Cardiac ventricle fibroblast (primary cell): Measurements from ENCODE around the genes TAOK3, PLA2G1B and MSI1.

- RAMPAGE, long total RNA, result no peak
Measured at GRCh38 chr12:118346904-118348056, 25.4 kb downstream of the TAOK3 start.

DNA sequence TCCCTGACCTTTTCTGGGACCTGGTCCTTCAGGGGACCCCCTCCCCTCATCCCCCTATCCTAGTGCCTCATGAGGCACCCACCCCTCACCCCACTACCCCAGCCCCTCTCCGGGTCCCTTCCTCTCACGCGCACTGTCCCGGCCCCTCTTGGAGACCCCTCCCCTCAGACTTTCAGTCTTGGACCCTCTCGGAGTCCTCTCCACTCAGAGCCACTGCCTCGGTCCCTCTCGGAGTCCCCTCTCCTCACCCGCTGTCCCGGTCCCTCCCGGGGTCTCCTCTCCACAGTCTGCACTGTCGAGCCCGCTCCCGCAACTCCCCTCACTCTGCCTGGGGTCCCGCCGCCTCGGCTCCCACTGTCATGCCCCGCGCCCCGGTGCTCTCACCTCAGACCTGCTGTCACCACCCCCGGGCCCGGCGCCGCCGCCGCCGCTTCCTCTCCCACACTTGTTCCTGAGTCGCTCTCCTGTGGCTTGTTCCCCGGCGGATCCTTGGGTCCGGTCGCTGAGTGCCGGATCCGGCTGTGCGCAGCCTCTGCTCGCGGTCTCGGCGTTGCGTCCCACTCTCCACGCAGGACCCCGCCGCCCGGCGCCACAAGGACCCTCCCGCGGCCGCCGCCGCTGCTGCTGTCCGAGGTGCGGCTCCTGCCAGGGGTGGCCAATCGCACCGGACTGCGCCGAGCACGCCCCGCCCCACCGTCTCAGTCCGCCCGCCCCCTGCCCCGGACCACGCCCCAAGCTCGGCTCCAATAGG is at the start of gene TAOK3:
Gene TAOK3 (minus strand): TSS at position 644 of the 751 bp plus-strand sequence.
- RAMPAGE, long total RNA, result start-site peak on the minus strand centred at position 646 of the sequence, 41 bp wide, 31 and 25 reads in 2 replicates

- RAMPAGE, long total RNA, result no peak
Measured at GRCh38 chr12:118385828-118386515, 9.6 kb downstream of the SUDS3 start.

DNA sequence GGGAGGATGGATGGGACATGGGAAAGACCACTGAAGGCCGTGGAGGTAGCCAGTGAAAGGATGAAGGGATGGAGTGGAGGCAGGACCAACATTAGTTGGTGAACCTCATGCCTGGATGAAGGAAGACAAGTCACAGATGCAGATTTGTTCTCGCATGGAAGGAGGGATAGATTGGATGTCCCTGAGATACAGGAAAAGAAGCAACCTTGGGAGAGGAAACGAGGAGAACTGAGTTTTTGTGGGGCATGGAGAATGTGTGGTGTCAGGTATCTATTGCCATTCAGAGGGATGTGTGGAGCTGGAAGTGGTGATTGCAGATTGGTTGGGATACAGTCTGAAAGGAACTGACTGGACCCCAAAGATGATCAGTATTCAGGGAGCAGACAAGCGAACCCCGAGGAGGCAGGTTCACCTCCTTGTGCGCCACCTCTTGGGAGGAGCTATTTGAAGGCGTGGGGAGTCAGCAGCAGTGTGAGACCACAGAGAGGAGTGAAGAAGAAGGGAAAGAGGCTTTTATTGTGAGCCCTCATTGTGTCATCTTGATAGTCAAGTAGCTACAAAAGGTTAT is 23.3 kb downstream of the SUDS3 start:
- RAMPAGE, long total RNA, result no peak

DNA sequence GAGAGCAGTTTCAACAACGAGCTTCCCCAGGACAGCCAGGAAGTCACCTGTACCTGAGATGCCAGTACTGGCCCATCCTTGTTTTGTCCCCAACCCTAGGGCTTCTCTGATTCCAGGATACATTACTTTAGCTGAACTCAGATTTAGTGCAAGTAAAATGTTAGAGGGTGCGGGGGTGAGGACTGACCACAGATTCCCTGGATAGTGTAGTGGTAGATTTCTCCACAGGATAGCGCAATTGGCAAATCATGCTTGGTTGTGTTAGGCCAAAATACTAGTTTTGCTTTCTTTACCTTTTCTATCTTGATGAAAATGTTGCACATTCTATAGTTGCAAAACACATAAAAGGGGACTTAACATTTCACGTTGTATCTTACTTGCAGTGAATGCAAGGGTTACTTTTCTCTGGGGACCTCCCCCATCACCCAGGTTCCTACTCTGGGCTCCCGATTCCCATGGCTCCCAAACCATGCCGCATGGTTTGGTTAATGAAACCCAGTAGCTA is 15.1 kb downstream of the HSPB8 start:
- RAMPAGE, long total RNA, result no peak

DNA sequence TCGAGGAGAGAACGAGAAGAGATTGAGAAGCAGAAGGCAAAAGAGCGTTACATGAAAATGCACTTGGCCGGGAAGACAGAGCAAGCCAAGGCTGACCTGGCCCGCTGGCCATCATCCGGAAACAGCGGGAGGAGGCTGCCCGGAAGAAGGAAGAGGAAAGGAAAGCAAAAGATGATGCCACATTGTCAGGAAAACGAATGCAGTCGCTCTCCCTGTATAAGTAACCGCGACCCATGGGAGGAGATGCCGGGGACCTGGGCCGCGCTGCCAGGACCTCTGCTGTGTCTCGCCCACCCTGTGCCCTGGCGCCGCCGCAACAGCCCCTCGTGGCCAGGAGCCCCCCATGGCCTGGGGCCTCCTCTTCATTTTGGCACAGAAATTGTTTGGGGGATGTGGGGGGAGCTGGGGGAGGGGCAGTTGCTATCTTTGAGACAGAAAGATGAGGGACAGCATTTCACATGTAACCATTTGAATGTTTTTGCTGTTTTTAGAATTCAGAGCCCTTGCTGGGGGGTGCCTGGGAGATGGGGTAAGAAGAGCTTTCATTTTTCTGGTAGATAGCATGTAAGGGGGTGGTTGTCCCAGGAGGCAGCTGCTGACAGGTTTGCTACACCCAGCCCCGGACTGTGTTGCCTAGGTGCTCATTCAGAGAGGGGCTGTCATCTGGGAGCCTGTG is 16.6 kb downstream of the HSPB8 start:
- RAMPAGE, long total RNA, result no peak

- RAMPAGE, long total RNA, result no peak
Measured at GRCh38 chr12:119365534-119366111, 31.1 kb downstream of the CCDC60 start.

DNA sequence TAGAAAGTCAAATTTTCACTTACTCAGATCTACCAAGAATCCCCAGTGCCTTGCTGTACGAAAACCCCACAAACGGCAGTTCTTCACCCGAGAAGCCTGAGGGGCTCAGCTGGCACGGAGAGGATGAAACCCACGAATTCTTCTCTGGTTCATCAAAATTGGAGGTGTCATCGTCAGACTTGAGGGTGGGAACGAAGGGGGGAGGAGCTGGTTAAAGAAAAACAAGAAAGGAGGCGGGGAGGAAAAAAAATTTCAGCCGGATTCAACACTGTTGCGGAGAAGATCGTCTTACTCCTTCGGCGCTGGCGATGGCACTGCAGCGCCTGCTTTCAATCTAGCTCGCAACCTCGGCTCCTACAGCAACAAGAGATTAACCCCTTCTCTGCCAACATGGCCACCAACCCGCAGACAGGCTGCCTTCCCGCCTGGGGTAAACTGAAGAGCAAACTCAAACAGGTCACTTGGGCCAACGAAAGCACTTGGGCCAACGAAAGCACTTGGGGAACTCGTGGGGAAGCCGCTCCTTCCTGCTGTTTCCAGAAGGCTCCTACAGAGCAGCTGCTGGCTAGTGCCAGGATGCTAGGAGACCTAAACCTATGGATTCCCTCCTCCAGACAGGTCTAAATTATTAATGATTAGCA is 73.8 kb downstream of the CIT start:
- RAMPAGE, long total RNA, result no peak

DNA sequence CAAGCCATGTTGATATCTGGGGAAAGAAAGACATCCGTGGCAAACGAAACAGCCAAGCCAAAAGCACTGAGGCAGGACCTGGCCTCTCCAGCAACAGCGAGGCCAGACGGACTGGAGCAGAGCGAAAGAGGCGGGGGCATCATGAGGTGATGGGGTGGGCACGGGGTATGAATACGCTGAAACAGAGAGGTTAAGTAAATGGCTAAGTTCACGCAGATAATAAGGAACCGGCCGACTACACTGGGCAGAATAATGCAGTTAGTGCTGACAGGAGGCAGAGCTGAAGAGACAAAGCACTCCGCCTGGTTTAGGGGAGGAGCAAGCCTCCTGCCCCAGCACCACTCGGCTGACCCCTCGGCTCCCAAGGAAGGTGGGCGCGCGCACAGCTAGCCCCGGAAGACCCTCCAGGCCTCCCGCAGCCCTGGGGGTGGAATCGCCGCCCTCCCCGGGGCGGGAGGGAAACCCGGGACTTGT is 382 bp downstream of the CIT start:
- RAMPAGE, long total RNA, result no peak

GRCh38 chr12:120006659-120007260 is 17.7 kb downstream of the BICDL1 start:
- RAMPAGE, long total RNA, result no peak

DNA sequence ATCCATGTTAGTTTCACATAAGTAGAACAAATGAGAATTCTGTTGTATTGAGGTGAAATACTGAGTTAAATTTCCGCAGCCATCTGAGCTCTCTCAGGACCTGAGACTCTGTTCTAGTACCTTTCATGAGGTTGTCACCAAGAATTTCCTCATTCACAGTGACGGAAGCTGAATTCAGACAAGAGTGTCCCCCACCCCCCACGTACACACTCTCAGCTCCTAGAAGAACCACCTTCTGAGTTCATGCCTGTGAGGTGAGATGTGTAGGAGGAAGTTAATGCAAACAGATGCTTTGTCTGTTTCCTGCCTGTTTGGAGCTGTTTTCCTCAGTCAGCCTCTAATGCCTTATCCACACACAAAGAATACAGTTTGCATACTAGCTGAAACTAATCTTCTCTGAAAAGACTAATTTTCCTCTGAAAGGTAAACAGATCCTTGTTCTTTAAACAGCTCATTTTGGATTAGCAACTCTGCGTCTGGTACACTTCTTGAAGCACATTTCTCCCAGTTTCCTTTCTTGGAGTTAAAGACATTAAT is 18.3 kb downstream of the BICDL1 start:
- RAMPAGE, long total RNA, result no peak

- RAMPAGE, long total RNA, result no peak
Measured at GRCh38 chr12:120193451-120193688, 1.1 kb downstream of the GCN1 start.

DNA sequence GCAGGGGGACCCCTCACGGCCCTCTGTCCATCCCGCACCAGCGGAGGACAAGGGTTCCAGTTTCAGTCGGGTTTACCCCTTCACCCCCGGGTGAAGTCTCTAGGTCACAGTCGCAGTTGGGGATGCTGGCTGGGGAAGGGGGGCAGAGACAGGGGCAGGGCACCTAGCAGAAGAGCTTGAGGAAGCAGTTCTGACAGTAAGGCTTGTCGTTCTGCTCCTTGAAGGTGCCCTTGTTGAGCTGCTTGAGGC is 11.2 kb upstream of the RPLP0 start:
- RAMPAGE, long total RNA, result no peak

DNA sequence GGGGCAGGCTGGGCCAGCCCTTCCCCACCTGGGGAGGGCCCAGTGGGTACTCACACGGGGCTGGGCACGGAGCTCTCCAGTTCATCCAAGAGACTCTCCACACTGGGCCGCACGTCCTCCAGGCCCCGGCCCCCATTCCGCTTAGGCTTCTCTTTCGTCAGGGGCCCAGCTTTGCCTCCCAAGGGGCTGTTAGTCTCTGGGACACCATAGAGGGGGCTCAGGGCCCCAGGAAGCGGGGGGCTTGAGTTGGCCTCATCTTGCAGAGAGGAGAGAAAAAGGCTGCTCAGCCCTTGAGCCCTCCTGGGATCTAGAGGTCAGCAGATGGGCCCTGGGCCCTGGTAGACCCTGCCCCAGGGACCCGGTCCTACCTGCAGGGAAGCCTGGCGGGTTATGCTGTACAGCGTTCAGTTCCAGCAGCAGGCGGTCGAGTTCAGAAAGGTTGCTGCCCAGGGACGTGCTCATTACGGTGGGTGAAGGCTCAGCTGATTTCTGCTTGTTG is 21.6 kb upstream of the RPLP0 start:
- RAMPAGE, long total RNA, result no peak

DNA sequence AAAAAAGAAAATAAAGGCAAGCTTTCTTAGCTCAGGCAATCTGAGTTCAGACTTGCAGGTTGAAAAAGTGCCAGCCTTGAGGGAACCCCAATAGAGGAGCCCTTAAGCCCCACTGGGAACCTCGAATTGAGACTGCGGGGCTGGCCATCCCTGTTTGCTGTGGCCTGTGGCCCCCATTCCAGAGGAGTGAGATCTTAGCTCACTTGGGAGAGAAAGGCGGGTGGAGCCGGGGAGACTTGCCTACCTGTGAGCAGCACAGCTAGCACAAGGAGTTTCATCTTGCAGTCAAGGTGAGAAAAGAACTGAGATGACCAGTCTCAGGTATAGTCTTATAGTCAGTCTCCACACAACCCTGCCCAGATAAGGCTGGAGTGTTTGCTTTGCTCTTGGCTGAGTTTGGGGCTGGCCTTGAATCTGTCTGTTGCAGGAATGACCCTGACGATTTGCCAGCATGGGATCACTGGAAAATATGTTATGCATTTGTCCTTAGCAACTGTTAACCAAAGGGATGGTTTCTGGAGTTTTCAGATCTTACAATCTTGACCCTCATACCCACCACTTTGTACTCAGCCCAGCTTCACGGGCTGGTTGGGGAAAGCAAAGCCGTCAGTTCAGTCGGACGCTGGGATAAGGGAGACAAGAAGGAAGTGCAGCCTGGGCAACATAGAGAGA is at the start of gene PLA2G1B:
Gene PLA2G1B (minus strand): TSS at position 304 of the 672 bp plus-strand sequence.
- RAMPAGE, long total RNA, result no peak

DNA sequence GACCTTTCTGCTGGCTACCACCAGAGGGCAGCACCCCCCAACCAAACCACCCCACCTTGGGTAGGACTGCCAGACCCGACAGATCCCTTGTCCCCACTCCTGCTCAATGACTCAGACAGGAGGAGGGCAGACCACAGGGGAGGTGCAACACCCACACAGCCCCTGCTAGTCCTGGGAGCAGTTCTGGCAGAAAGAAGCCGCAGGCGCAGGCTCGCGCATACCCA is 12.4 kb downstream of the MSI1 start:
- RAMPAGE, long total RNA, result no peak

DNA sequence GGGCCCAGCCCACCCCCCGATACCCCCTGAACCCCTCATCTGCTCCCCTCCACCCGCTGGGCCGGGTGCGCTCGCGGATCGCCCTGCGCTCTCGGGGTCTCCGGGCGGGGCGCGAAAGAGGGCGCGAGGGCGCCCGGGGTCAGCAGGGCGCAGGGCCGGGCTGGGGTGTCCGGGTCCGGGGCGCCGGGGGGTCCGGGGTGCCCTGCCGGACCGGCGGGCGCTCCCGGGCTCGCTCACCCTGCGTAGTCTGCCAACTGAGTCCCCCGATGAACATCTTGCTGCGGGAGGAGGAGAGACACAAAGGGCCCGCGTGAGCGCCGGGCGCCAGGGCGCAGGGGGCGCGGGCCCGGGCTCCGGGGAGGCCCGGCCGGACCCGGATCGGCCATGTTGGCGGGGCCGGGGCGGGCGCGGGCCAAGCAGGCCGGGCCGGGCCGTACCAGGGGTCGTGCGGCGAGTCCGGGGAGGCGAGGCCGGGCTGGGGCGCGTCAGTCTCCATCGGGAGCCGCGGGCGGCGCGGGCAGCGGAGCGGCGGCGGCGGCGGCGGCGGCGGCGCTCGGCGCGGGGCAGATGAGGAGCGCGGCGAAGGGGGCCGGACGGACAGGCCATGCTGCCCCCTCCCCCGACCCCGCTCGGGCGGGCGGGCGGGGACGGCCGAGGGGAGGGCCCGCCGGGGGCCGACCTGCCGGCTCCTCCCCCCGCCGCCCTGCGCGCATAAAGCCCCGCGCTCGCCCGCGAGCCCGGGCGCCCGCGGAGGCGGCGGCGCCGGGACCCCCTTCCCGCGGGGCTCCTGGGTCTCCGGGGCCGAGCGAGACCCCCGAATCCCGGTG is at the start of gene MSI1:
Gene MSI1 (minus strand): TSS at position 569 of the 827 bp plus-strand sequence.
- RAMPAGE, long total RNA, result no peak

DNA sequence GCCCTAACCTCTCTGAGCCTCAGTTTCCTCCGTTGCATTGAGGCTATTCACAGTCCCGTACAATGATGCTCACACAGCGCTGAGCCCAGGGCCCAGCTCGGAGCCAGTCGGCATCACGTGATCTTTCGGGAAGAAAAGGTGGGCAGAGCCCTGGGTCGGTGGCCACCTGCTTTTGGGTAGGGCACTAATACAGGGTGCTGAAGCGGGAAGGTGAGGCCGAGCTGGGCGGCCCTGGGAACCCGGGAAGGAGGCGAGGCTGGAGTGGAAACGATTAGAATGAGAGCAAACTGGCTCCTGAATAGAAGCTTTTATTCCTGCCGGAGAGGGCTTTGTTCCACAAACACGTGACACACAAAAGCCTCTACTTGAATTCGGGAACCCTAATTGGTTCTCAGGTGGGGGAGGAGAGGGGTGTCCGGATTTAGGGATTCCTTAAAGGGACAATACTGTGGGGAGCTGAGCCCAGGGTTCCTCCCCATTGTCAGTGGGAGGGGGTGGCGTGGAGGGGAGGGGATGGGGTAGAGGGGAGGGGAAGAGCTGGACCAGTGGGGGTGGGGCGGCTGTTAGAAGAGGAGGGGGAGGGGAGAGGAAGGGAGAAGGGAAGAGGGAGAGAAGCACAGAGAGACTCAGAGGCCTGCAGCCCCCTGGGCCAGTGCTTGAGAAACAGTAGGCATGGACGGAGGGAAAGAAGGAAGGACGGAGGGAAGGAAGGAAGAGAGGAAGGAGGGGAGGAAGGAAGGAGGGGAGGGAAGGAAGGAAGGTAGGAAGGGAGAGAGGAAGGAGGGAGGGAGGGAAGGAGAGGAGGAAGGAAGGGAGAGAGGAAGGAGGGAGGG is 20.2 kb upstream of the MSI1 start:
- RAMPAGE, long total RNA, result no peak

GRCh38 chr12:120428828-120429268 is 9.1 kb upstream of the COX6A1 start:
- RAMPAGE, long total RNA, result no peak

DNA sequence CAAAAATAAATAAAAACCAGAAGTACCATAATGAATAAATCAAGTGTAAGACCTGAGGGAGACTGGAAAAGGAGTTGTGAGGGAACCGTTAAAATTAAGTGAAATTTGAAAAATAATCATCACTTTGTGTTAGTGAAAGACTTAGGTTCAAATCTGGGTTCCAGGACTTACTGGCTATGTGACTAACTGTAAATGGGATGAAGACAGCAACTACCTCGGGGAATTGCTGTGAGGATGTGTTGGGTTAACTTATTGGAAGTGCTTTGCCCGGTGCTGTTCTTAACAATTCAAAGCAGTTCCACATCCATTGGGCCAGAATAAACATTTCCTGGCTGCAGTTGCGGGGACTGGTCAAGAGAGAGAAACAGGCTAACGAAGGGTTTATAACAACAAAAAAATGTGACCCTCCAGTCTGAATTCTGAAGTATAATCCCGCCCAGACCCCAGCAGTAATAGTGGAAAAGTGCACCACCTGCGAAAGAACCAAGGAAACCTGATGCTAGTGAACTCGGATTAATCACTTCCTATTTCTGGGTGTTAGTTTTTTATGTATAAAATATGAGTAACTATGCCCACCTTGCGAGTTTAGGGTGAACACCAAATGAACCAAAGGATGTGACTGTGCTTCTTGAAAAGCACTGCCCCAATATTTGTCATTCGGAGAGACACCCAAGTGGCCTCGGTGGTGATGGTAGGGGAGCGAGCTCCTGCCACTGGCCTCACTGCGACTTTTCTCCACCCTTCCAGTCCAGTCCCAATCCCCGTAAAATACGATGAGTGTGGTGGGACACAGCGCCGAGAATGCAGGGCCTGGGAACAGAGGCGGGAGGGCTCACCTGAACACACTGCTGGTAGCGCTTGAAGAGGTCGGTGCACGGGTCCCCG is 552 bp downstream of the TRIAP1 start:
- RAMPAGE, long total RNA, result no peak